A375 (cell line): ENCODE data around the genes DNM1L, CPNE8 and SLC2A13.

DNA sequence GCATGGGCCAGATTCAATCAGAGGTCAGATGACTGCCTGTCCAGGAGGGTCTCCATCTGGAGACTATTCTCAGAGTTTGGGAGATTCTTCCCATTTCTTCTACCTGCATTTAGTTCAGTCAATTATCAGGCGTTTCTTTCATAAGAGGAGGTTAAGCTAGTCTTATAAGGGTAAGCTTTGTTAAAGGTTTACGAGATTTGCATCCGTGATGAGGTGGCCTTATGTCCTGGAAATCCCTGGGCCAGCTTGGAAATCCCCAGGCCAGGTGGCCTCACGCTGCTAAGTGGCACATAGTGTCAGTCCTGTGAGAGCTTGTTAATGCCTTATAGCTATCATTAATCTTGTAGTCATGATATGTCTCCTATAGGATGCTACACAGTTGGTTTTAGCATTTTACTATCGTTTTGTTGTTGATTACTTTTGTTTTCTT lies 145.8 kb downstream of the BICD1 start:
- RAMPAGE, long total RNA, result no peak

- RAMPAGE, long total RNA, result no peak
These were observed 134.3 kb upstream of the FGD4 start for GRCh38 chr12:32264905-32265580.

- RAMPAGE, long total RNA, result no peak
These were observed 126.4 kb upstream of the FGD4 start for GRCh38 chr12:32273007-32273246.

DNA sequence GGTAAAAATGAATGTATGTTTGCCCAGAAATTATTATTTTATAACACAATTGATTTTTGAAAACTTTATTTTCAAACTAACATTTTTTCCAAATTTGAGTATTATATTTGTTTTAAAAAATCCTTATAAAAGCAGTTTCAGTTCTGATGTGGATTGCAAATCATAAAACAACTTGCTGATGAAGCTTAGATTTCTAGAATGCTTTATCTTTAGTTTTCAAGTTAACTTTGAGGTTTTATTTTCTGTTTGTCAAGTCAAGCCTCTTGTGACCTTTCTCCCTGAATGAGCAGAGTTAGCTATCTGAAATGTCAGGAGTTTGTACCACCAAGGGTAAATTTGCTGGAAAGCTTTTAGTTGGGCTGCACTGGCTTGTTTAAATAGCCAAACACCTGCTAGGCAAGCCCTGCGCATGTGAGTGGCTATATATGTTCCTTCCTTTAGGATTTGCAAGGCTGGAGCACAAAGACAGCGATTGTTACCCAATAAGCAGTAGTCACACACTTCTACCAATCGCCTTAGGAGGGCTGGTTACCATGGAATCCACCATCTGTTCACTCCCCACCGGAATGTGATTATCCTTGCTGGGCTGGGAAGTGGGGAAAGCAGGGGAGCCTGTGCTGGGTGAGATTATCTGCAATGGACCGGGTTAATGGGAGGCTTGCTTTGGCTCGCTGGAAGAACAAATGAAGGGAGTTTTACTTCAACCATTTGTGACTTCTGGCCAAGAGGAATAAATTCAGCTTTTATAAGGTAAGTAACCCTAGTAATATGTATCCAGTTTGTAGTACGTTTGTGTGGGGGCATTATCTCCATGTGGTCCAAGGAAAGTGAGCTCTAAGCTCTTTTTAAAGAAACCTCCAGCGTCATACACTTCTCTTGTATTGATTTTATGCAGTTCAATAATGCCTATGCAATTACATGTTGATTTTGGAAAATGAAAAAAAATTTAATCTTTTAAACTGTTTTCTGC lies 102.5 kb downstream of the FGD4 start:
- RAMPAGE, long total RNA, result no peak

DNA sequence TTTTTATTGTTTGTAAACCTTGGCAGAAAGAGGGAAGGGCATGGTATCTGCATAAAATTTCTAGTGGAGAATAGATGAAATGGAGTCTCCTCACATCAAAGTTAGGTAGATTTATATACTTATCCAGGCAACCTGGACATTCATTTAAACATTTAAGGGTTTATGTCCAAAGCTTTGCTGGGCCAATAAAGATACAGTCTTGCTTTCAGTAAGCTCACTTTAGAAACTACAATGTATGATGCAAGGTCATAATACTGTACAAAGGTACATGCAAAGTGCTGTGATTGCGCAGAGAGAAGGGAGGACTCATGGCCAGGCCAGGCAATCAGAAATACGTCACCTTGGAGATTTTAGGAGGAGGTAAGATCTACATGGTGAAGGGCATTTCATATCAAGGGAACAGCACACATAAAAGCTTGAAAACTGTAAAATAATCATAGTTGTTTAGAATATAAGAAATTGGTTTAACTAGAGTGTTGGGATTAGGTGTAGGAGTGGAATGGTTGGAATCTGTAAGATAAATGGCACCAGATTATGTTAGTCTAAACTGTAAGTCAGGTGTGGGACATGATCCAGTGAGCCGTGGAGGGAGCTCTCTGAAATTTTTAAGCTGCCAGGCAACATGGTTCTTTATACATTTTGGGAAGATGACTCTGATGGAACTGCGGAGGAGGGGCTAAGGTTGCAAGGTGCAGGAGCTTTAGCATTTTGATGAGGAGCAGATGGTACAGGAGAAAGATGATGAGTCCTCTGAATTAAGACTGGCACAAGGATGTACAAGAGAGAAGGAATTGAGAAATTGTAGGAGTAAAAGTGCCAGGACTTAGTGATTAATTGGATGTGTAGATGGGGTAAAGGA lies 113.7 kb downstream of the FGD4 start:
- RAMPAGE, long total RNA, result no peak

DNA sequence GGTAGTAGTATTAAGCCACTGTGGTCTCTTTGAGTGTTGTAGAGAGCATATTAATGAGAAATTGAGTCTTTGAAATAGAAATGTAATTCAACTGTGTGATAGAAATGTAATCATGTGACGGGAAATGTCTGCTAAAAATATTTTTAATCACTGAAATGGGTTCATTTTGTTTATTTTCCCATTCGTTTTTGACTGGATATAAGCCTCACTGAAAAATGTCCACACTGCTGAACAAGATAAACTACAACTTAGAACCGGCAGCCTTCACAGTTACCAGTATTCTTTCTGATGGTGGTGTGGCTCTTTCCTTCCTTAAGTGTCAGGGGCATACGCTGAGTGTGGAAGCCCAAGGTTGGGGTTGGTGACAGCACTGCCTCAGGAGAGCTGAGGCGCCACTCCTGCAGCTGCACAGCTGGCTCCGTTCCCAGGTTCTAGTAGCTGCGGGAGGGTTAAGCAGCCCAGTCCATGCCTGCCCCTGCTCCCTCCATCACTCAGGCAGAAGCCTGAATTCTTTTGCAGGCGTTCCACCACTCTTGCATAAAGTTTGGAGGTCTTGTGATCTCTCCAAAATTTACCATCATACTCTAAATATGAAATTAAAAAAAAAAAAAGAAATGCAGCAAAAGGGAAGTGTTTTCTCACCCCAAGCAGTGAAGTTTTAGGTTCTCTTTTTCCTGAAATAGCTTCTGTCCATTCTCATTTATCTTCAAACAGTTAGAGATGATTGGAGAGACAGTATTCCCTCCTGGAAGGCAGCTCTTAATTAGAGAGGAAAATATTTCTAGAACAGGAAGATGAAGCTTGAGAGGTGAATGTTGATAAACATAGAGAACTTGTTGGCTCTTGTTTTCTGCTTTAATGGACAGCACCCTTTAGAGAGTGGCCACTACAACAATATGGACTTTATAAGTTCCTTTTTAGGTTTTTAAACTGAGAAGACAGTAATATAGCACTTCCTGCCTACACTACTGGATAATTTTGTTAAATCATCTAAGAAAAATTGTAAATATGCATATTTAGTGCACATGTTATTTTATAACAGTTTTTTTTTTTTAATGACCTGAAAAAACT lies 136.0 kb downstream of the FGD4 start:
- RAMPAGE, long total RNA, result no peak

DNA sequence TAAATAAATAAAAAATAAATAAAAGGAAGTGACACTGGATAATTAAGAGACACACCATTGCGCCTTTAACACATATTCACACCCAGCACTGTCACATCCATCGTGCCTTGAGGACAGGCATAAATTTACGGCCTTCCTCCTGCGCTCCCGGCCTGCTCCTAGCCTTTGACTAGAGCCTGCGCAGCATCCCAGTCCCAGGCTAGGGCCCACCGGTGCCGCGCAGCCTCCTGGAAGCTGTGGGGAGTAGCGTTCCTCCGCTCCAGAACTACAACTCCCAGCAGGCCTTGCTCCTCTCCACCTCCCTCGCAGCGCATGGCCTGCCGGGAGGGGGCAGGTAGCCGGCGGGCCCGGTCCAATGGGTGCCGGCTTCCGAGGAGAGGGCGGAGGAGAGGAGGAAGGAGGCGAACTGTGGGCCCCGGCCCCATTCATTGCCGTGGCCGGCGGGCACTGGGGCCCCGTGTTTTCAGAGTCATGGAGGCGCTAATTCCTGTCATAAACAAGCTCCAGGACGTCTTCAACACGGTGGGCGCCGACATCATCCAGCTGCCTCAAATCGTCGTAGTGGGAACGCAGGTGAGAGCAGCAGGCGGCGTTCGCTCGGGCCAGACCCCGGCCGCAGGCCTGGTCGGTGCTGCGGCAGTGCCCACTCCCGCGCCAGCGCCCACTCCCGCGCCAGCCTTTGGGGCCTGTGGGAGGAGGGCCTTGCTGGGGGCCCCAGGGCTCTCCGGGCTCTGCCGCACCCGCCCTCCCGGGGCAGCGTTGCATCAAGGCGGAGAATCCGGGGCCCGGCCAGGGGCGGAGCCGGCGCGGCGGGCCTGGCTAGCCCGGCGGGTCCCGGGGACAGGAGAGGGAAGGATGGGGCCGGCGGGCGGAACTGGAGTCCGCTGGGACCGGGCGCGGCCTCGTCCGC lies at the start of gene DNM1L:
TSS of gene DNM1L (plus strand) at position 409 of the 910 bp plus-strand sequence.
- RAMPAGE, long total RNA, result no peak

- RAMPAGE, long total RNA, result no peak
These were observed 828 bp upstream of the PKP2 start for GRCh38 chr12:32897361-32897849.

DNA sequence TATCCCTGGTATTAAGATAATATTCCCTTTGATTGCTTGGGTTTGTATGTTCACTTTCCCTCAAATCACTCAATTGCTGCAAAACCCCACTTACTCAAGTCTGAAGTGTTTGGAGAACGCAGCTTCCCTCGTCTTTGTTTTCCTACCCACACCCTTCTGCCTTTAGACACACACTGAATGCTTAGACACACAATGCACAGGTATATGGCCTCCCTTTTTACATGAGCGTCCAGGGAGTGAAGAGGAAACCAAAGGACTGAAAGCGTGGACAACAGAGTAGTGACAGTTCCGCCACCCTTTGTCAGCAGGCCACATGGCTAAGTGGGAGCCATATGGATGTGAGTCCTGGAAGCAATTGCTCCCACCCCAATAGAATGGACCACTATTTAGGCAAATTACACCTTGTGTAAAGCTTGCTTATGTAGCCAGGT lies 1.3 kb upstream of the PKP2 start:
- RAMPAGE, long total RNA, result no peak

- RAMPAGE, long total RNA, result no peak
These were observed 768.7 kb upstream of the ALG10B start for GRCh38 chr12:37547863-37548259.

GRCh38 chr12:38131061-38131460 lies 185.5 kb upstream of the ALG10B start:
- RAMPAGE, long total RNA, result no peak

- RAMPAGE, long total RNA, result no peak
These were observed at the start of gene CPNE8 for GRCh38 chr12:38905352-38905849. Gene CPNE8, minus strand, starts transcription at chr12:38905591.

DNA sequence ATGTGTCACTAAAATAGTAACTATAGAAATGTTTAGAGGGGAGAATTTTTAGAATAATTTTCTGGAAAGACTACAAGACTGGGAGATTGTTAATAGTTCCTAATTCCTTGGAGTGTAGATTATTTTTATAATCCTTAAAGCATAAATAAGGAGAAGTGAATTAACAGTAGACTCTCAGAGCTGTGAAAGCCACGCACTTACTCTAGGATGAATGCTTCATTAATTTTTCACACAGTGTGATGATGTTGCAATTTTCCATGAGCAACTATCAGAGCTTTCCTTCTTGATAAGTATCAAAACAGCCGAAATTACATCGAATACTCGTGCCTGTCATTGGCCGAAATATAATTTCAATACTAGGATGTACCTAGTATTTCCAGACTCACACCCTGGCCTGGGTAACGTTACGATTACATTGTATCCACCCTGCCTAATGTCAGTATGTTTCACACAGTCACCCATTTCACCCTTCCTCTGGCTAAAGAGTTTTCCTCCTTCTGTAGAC lies 1.1 kb downstream of the KIF21A start:
- RAMPAGE, long total RNA, result no peak

- RAMPAGE, long total RNA, result no peak
These were observed 1.6 kb upstream of the ABCD2 start for GRCh38 chr12:39620936-39621834.

DNA sequence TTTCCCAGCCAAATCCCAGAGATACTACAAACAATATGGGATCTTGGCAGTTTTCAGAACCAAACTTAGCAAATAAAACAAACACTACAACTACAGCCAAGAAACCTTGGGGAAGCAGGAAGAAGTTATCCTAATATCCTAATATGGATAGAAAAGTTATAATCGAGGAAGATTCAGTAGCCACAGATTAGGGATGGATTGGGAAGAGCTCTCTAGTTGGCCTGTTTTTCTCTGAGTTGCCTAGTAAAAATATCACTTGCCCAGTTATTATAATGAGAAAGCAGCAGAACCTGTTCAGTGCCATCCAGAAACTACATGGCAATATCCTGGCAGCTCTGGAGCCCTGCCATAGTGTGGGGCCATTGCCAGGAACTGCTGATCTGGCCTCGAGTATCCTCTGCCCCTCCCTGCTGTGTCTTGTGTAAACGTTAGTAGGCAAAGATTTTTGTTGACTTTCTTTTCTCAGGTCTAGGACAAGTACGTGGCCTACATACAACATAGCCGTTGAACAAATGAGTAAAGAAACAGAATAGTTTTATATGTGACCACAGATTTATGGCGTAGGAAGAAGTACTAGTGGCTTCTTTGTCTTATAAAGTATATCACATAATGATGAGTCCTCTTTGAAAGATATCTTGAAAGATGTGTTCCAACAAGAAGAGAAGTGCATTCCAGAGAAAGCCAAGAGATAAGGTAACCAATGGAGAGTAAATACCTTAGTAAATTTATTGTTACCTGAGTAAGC lies 193.3 kb downstream of the SLC2A13 start:
- RAMPAGE, long total RNA, result no peak

DNA sequence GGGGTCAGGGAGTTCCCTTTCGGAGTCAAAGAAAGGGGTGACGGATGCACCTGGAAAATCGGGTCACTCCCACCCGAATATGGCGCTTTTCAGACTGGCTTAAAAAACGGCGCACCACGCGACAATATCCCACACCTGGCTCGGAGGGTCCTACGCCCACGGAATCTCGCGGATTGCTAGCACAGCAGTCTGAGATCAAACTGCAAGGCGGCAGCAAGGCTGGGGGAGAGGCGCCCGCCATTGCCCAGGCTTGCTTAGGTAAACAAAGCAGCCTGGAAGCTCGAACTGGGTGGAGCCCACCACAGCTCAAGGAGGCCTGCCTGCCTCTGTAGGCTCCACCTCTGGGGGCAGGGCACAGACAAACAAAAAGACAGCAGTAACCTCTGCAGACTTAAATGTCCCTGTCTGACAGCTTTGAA lies 127.4 kb downstream of the SLC2A13 start:
- RAMPAGE, long total RNA, result no peak

DNA sequence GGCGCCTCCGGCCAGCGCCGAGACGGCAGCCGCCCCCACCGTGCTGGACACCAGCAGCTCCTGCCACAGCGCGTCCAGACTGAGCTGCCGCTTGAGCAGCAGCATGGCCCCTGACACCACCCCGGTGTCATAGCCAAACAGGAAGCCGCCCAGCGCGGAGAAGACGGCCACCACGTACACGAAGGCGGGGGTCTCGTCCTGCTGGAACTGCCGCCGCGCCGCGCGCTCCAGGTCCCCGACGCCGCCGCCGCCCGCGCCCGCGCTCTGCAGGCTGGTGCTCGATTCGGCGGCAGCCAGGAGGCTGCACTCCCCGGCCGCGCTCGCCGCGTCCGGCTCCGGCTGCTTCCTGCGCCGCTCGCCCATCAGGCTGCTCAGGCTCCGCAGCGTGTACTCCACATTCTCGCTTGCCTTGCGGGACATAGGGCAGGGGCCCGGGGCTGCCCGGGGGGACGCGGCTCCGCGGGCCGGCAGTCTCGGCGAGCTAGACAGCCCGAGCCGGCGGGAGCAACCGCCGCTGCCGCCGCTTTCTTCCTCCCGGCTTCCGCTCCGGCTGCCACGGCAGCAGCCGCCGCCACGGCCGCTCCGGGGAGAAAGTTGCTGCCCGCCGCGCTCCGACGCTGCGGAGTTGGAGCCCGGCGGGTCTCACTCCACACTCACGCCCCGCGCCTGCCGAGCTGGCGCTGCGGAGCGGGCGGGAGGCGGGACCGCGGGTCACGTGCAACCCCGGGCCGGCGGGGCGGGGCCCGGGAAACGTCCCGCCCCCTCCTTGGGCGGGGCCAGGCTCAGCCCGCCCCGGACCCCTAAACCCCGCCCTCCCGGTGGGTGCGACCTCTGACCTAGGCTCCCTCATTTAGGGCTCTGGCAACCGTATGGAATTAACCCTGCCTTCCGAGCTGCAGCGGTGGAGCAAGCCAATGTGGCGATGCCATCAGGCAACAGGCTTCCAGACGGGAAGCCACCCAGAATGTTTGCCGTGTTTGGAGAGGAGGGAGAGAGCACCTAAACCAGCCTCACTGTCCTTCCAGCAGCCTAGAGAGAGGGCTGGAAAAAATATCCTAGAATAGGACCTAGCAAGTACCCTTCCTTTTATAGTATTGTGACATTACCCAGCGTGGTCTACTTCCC lies at the start of gene SLC2A13:
TSS of gene SLC2A13 (minus strand) at position 693 of the 1,125 bp plus-strand sequence.
- RAMPAGE, long total RNA, result no peak

- RAMPAGE, long total RNA, result no peak
These were observed 50.1 kb upstream of the SLC2A13 start for GRCh38 chr12:40156005-40156345.

DNA sequence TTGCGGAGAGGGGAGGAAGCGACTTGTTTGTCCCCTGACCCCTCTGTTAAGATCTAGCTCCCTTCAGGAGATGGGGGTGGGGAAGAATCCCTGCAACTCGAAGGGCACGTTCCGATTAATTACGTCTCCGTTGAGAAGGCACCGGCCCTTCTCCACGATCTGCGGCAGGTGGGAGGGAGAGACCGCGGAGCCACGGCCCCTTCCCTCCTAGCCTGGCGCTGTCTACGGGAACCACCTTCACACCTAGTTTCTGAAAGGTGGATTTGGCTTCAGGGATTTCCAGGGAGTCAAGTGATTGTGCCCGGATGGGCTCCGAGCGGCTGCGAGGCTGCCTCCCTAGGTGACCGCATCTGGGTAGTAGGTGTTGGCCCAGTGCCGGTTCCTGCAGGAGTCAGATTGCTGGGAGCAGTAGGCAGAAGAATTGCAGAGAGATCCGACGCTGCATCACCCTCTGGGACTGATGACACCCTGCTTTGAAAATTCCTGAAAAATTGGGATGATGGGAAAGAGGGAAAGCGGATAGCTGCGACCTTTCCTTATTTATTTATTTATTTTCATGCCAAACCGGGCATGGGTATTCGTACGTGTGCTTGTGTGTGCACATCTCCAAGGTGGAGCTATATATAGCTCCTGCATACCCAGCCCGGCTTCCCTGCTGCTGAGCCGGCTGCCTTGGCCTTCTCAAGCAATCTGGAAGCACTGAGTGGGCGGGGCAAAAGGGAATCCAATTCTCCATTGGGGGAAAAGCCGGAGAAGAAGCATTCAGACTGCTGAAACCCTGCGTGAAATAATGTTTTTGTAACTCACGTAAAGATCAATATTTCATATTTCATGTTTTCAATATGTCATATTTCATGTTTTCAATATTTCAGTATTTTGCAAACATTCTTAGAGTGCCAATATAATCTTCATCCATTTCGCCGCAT lies 1.1 kb downstream of the CNTN1 start:
- RAMPAGE, long total RNA, result no peak

GRCh38 chr12:41202623-41203555 lies 14.8 kb downstream of the PDZRN4 start:
- RAMPAGE, long total RNA, result no peak